ENCODE measurements around the gene EFNA2.

- PRO-cap = no peak
Measured at GRCh38 chr19:808229-808970, 11.1 kb downstream of the PTBP1 start.

DNA sequence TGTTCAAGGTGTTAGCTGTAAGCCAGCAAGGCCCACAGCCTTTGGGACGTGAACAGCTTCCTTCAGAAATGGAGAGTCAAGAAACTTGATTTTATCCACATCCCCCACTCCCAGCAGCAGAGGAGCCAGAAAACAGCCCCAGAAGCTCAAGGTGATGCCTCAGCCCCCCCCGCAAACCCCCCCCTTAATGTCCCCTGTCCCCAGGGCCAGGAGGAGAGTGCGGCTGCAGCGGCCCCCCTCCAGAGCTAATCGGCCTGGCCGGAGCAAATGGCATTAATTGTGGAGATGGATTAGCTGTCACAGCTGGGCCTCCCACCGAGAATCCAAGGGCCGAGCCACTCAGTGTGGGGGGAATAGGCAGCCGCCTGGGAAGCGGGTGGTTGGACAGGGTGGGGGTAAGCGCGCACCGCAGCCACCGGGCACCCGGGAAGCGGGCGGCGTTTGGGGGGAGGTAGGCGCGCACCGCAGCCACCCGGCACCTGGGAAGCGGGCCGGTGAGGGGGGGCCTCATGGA lies 9.9 kb downstream of the R3HDM4 start:
- PRO-cap = no peak

DNA sequence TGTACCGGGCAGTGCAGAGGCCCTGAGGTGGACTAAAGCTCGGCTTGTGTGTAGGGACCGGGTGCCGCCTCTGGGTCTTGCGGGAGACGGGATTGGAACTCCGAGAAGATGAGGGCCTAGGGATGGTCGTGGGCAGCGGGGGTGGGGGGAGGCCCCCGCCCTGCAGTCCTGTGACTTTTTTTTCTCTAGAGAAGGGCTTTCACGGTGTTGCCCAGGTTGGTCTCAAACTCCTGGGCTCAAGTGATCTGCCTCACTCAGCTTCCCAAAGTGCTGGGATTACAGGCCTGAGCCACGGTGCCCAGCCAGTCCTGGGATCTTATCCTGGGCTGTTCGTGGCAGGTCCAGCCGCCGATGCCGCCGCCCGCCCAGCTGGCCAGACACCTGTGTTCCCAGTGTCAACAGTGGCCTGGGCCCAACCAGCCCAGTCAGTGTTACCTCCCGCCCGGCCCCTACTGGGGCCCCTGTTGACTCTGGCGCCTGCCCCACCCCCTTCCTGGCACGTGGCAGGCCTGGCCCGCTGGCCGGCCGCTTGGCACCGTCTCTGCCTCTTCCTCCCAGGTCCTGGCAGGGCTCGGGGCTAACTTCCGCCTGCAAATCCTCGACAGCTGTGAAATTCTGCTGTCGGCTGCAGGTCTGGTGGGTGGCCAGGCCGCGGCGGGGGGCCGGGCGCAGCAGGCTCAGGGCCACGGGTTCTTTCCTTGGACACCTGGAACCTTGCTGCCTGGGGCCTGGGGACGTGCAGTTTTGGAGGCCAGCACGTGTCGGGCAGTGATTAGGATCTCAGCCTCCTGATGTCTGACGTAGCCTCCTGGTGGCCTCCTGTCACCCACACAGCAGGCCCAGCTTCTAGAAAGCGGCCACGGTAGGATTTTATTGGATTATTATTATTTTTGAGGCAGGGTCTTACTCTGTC lies 9.0 kb downstream of the ARID3A start:
- PRO-cap = no peak

- PRO-cap = no peak
Measured at GRCh38 chr19:952311-953063, 26.7 kb downstream of the ARID3A start.

- PRO-cap = no peak
Measured at GRCh38 chr19:1035758-1036683, 3.9 kb upstream of the ABCA7 start.

DNA sequence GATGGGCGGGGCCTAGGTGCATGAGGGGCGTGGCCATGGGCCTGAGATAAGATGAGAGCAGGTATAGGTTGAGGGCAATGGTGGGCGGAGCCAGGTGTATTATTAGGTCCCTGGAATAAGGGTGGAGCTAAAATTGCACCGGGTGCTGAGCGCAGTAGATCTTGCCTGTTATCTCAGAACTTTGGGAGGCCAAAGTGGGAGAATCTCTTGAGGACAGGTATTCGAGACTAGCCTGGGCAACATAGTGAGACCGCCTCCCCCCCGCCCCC lies 5.4 kb downstream of the ABCA7 start:
- PRO-cap = no peak

DNA sequence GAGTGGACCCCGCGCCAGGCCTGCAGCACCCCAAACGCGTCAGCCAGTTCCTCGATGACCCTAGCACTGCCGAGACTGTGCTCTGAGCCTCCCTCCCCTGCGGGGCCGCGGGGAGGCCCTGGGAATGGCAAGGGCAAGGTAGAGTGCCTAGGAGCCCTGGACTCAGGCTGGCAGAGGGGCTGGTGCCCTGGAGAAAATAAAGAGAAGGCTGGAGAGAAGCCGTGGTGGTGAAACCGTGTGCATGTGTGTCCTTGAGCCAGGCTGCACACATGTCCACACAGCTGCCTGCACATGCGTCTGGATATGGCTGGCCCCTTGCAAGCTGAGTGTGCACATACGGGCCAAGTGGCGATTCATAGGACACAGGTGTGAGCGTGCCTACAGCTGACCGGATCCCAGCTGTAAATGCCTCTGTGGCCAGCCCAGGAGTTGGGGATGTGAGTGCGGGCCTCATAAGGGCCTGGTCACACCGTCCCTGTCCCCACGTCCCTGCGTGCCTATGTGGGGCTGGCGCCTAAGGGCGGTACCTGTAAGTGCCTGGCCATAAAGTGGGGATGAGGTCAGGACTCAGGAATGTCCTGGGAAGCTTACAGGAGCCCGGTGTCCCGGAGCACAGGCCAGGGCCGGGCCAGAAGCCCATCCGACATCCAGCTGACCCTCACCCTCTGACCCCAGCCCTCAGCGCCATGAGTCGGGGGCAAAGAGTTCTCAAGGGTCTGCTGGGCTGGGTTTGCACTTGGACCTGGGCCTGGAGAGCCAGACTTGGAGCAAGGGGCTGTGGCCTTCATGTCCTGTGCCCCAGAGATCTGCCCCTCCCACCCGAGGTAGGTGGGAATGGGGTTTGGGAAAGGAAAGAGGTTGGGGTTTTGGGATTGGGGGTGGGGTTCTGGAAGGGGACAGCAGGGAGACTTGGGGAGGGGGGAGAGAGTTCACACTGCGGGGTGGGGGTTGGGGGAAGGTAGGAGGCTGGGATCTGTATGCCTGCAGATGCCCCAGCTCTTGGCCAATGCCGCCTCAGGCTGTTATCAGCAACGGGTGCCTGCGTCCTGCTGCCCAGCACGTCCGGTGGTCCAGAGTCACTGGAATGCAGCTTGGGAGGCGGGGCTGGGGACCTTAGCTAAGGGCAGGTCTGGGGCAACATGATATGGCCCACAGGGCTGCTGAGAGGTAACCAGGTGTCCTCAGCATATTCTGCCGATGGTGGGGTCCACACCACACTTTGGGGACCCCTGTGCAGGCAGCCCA lies 1.2 kb upstream of the ARHGAP45 start:
- PRO-cap = no peak

- PRO-cap = no peak
Measured at GRCh38 chr19:1090768-1091270, 4.4 kb downstream of the POLR2E start.

- PRO-cap = no peak
Measured at GRCh38 chr19:1133753-1134058, 29.9 kb downstream of the GPX4 start.

DNA sequence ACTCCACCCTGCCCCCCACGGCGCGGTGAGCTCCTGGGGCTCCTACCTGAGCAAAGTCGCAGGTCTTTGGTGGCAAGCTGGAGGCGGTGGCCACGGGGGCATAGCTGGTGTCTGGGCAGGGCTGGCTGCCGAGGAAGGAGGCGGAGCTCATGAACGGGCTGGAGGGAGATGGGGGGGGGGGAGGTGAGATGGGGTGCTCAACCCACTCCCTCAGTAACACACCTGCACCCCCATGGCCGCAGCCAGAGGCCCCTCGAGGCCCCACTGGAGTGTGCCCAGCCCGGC lies 26.9 kb downstream of the SBNO2 start:
- PRO-cap = no peak

DNA sequence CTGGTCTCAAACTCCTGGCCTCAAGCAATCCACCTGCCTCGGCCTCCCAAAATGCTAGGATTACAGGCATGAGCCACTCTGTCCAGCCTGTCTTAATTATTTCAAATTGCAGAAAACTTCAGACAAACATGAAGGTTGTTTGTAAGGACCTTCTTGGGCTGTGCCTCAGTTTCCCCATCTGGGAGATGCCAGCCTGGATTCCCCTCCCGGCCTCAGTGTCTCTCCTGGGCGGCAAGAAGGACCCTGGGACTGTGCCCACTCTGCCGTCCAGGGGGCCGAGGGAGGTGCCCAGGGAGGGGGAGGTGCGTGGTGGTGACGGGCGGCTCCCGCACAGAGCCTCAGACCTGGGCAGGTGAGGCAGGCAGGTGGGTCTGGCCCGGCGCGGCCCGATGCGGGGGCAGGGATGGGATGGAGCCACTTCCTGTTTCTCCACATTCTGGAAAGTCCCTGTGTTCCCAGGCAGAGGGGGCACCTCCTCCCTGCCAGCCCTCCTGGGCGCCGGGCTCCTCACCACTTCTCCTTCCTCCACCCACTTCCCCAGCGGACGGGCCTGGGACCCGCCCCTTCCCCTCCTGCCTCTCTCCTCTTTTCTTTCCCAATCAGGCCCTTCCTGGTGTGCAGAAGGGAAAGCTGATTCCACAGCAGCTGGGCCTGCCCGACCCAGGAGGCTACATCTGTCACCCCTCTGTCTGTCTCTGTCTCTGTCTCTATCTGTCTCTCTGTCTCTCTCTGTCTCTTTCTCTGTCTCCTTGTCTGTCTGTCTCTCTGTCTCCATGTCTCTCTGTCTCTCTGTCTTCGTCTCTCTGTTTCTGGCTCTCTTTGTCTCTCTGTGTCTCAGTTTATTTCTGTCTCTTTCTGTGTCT lies 6.3 kb upstream of the SBNO2 start:
- PRO-cap = no peak

DNA sequence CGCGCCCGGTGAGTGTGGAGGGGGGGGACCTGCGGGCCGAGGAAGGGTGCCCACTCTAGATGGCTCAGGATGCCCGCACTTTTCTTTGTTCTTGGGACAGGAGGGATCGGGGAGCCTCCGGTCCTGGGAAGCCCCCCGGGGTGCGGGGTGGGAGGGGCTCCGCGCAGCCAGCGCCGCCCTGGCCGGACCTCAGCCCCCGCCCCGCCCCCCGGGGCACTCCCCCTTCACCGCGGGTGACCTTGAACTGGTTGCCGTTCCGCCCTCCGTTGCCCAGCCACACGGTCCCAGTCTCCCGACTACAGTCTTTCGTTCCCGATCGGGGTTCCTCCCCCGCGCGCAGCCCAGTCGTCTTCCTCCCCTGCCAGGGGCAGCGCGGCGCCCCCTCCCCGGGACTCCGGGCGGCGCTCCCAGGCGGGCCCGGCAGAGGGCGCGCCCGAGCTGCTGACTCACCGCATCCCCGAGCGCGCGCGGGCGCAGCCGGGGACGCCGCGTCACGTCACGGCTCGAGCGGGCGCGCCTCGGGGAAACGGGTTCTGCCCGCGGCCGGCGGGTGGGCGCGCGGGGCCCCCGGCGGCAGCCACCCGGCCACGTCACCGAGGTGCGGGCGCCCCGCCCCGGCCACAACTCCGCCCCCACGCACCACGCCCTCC lies 395 bp downstream of the MIDN start:
- PRO-cap = bidirectional peak, plus-strand start at position 270 of the sequence, minus-strand start at position 142 of the sequence; bidirectional peak, plus-strand start at position 304 of the sequence, minus-strand start at position 300 of the sequence; bidirectional peak, plus-strand start at position 483 of the sequence, minus-strand start at position 385 of the sequence

GRCh38 chr19:1249726-1250333 lies 1.4 kb downstream of the MIDN start:
- PRO-cap = bidirectional peak, plus-strand start at chr19:1249888, minus-strand start at chr19:1249559; unidirectional peak, plus-strand start at chr19:1250140

- PRO-cap = unidirectional peak, minus-strand start at chr19:1250888
Measured at GRCh38 chr19:1250334-1251353, 2.3 kb downstream of the MIDN start.

- PRO-cap = no peak
Measured at GRCh38 chr19:1258009-1258807, 9.8 kb downstream of the MIDN start.

DNA sequence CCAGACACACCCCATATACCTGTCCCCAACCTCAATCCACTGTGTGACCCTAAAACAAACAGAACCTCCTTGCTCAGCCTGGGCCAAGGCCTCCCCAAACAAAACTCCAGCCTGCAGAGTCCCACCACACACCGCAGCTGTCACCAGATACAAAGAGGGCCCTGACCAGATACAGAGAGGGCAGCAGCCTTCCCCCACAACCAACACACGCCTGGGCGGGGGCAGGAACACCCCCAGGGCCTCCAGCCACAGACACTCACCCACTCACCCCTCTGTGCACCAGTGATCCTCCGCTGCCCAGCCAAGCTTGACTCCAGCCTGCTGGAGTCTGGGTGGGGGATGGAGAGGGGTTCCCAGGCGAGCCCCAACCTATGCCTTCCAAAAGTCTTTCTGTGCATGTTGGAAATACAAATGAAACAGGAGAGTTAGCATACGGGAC lies 5.9 kb upstream of the CIRBP start:
- PRO-cap = no peak

- PRO-cap = bidirectional peak, plus-strand start at chr19:1266717, minus-strand start at chr19:1266390; unidirectional peak, minus-strand start at chr19:1267052
Measured at GRCh38 chr19:1266292-1267330, 2.5 kb upstream of the CIRBP start.

GRCh38 chr19:1282660-1282866 lies 3.1 kb upstream of the EFNA2 start:
- PRO-cap = no peak

DNA sequence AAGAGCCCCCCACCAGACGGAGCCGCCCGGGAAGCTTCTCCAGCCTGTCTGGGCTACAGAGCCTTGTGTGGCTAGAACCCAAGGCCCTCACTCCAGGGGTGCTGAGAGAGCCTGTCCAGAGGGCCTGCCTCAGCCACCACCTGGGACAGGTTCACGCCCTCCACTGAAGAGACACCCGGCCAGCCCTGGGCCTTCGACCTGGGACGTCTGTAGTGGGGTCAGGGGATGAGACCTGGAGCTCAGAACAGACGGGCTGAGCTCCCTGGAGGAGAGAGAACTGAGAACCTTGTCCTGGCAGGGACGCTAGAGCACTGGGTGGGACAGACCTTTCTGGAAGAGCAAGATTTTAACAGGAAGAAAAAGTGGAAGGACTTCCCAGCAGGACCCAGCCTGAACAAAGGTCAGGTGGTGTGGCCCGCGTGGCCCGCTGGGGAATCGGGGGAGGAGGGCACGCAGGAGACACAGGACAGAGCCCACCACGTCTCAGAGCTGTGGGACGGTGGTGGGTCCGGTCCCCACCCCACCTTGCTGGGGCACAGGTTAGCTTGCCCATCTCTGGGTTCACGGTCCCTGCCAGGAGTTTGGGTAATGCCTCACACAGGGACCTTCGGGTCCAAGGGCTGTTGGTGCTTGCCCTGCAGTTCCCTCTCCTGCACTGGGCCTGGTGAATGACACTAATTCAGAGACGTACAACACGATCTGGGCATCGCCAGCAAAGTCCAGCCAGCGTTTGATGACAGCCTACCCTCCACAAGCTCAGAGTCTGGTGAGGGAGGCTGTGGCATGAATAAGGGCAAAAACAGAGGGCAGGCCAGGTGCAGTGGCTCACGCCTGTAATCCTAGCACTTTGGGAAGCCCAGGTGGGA lies 1.3 kb upstream of the EFNA2 start:
- PRO-cap = no peak

- PRO-cap = no peak
Measured at GRCh38 chr19:1285213-1286469, at the start of gene EFNA2. Gene EFNA2 (plus strand): TSS chr19:1285873.

Data from left ventricle myocardium (tissue), 1 donor.